Colonic mucosa (tissue), 1 donor: ENCODE results near the genes SRSF10 and RUNX3.

DNA sequence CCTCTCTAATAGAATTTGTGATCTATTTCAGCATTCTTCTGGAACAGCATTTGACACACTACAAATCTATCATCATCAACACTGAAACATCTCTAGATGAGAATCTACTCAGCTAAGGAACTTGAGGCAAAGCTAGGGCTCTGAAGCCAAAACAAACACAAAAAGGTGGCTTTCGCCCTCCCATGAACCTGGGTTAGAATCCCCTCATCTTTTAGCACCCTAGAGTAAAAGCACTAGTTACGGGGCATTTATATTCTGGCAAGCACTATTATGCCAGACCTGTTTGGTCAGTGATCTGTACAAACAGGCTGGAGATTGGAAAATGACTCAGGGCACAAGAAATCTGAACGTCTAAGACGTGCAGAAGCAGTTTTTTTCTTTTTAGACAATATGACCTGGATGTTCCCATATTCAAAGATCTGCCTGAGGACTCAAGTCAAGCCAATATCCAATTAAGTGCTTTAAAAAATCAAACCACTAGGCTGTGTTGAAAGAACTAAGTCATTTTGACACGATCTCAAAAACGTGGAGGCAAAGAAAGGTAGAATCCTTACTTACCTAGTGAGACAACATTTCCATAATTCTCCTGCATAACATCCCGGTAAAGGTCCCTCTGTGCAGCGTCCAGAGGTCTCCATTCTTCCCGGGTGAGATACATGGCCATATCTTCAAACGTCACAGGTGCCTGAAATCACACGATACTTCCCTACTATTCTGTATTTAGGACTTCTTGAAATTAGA is 3.0 kb downstream of the ZNF436 start:
- PRO-cap = no peak

DNA sequence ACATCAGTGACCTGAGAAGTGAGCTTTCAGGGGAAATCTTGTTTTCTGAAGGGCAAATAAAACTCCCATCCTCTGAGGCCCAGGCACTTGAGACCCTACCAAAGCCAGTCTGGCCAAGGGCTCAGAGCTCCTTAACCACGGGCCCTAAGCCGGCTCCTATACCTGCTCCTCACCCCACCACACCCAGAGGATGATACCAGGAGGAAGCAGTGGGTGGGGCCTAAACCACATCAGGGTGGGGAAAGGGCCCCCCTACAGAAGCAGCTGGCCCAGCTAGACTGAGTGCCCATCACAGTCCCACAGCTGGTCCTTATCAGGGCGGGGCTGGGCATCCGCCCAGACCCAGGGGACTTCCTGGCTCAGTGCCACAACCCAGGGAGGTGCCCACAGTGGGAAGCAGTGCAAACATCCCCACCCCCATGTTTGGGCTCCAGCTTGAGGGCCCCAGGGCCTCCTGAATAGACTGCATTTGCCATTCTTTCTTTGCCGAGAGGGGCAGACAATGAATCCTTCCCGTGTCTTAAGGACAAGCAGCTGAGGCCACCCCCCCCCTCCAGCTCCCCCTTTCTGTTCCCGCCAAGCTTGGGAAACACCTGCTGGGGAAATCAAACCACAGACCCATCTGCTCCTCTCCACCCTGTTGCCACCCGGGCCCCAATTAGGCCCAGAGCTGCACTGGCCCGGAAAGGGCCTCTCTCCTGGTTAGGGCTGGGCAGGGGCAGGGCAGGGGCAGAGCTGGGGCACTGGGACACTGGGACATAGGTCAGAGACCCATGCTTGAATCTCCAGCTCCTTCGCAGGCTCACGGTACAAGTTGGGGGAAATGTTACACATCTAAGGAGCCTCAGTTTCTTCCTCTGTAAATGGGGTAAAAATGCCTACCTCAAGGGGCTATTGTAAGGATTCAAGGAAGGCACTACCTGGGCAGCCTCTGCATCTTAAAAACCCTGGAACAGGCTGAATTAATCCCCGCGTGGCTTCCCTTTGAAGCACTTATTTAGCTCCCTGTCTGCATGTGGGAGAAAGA is 6.1 kb downstream of the E2F2 start:
- PRO-cap = bidirectional peak, plus-strand start at position 761 of the sequence, minus-strand start at position 649 of the sequence

DNA sequence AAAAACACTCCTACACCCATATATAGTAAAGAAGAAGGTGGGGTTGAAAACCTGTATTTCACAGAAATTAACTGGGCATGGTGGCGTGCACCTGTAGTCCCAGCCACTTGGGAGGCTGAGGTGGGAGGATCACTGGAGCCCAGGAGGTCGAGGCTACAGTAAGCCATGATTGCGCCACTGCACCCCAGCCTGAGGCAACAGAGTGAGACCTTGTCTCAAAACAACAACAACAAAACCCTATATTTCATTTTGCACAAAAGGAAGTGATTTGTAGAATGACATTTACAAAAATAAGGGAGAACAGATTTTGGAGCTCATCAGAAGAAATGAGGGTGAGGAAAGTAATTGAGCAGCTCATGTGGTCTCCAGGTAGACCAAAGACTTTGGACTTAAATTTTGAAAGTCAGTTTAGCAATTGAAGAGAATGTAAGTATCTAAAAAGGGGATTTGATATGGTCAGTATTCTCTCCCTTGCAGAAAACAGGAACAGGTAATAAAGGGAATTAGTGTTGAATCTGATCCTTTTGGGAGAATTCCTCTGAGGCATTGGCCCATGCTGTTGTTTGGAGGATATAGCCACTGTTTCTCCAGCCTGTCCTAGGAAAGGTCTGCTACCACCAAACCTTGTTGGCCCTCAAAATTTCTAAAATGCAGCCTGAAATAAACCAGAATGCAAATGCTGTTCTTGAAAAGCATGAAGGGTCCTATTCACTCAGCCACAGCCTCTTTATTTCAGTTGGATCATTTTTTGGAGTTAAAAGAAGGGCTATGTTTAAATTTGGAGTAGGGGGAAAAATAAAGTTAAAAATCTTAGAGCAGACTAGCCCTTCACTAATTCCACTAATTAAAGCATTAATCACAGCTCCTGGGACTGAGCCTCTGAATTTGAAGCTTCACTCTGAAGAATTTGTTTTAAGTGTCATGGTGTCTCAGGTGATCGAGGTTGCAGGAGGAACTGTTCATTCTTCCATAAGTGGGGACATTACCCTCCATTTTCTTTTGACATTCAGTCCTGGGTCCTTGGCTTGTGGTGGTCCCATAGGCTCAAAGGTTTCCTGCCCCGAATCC is 1.9 kb upstream of the LYPLA2 start:
- PRO-cap = no peak

GRCh38 chr1:23799418-23800360 is 865 bp downstream of the GALE start:
- PRO-cap = bidirectional peak, plus-strand start at chr1:23799782, minus-strand start at chr1:23799521; bidirectional peak, plus-strand start at chr1:23800323, minus-strand start at chr1:23800226

DNA sequence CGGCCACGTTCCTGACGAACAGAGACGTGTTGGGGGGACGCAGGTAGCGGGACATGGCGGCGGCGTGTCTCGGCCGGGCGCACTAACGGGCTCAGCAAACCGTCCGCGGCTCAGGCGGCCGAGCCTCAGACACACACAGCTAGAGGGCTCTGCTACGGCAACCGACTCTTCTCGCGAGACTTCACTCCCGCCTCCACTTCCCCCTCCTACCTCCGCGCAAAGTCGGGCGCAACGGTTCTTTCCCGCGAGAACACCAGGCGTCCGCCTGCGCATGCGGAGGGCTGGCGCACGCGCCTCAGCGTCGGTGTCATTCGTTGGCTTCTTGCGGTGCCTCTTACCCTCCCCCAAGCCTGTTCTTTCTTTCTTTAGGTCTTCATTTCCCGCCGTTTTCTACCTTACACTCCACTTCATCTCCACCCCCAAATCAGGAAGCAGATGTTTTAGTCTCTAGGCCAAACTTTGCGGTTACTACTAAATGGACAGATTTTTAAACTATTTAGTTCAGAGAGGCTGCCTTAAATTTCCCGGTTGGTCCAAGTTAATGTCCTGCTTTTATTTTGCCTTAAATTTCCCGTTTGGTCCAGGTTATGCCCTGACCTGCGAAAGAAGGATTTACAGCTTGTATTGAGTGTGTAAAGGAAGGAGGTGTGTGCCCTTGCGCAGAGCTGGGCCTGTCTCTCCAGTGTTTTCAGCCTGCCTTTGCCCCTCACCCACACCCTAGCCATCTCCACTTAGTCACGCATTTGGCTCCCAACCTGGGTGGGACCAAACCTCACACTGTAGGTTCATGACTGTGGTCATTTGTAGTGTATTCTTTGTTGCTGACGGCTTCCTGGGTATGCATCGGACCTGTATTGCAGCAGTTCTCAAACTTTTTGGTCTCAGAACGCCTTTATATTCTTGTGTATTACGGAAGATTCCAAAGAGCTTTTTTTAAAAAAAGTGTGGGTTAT is at the start of gene SRSF10:
SRSF10 (minus strand) TSS at position 127 of the 953 bp plus-strand sequence.
- PRO-cap = bidirectional peak, plus-strand start at position 314 of the sequence, minus-strand start at position 127 of the sequence

DNA sequence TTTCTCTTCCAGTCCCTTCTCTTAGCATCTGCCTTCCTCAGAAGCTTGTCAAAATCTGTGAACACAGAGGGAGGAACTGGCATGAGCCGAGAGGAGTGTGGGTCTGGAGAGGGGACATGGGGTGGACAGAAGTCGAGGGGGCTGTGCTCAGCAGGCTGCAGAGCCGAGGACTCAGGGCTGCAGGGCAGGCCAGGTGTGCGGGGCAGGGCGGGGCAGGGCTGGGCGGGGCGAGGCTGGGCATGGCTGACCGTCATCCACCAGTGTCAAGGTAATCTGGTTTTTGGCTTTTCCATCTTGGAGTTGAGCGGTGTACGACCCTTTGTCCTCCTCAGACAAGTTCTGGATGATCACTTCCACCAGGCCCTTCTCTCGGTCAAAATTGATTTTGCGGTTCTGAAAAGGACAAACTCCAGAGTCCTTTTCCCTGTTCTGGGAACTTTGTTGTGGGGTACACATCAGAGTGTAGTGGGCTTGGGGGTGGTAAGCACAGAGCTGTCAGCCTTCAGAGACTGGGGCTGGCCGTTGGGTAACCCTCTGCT is 43.9 kb downstream of the MYOM3 start:
- PRO-cap = no peak

- PRO-cap = no peak
These were observed 6.8 kb downstream of the MYOM3 start for GRCh38 chr1:24105000-24105688.

DNA sequence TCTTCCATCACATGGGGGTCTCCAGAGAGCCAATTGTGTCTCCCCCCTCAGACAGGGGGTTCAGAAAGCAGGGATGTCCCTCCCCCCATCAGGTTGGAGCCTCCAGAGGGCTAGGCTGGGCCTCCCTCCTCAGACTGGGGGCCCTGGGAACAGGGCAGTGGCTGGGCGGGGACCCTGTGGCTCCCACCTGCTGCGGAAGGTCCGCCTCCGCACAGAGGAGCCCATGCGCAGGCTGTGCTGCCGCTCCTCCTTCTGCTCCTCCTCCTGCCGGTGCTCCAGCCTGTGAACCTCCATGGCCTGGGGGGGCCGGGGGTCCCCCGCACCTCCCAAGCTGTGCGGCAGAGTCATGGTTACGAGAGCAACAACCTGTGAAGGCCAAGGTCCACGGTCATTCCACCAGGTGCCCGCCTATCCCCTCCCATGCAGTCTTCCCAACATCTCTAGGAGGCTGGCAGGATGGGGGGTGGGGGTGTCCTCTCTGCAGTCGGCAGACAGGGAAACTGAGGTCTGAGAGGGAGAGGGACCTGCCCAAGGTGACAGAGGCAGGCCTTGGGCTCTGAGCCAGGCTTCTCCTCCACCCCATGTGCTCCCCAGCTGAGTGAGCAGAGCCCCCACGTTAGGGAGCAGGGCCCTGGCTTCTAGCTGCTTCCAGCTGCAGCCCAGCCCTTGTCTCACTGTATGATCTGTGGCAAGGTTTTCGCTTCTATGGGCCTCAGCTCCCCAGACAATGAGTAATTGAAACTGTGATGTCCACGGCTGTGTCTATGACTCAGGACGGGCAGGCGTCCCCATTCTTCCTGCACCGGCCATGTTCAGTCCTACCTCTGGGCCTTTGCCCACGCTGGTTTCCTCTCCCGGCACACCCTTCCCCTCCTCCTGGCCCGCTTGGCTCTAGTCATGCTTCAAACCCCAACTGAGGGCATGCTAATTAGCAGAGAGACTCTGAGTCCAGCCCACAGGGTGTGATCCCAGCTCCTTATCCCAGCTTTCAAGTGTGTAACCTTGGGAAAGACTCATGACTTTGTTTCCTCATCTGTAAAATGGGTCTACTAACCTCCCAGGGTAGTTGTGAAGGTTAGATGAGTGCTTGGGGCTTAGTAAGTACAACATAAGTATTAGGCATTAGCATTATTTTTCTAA is 3.3 kb downstream of the MYOM3 start:
- PRO-cap = bidirectional peak, plus-strand start at position 214 of the sequence, minus-strand start at position 189 of the sequence; bidirectional peak, plus-strand start at position 253 of the sequence, minus-strand start at position 254 of the sequence; unidirectional peak, minus-strand start at position 676 of the sequence; unidirectional peak, minus-strand start at position 766 of the sequence; unidirectional peak, minus-strand start at position 878 of the sequence

- PRO-cap = no peak
These were observed 64.4 kb upstream of the GRHL3 start for GRCh38 chr1:24254667-24255165.

DNA sequence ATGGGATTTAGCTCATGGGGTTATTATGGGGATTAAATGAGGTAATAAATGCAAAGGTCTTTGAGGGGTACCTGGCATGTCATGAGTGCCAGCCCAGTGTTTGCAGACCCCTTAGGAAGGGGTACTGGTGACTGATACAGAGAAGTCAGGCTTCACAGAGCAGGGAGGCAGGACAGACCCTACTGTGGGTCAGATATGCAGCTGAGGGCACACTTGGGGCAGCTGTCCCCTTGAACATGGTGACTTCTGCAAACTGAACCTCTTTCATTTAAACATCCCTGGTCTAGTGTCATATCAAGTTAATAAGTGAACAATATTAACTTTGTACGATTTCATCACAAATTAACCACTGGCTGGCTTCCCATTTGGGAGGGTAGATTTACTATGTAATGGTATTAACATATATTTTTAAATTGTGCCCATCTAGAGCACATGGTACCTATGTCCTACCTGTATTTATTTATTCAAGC is 25.9 kb downstream of the STPG1 start:
- PRO-cap = no peak

- PRO-cap = no peak
These were observed 12.4 kb downstream of the SRRM1 start for GRCh38 chr1:24655282-24656098.

DNA sequence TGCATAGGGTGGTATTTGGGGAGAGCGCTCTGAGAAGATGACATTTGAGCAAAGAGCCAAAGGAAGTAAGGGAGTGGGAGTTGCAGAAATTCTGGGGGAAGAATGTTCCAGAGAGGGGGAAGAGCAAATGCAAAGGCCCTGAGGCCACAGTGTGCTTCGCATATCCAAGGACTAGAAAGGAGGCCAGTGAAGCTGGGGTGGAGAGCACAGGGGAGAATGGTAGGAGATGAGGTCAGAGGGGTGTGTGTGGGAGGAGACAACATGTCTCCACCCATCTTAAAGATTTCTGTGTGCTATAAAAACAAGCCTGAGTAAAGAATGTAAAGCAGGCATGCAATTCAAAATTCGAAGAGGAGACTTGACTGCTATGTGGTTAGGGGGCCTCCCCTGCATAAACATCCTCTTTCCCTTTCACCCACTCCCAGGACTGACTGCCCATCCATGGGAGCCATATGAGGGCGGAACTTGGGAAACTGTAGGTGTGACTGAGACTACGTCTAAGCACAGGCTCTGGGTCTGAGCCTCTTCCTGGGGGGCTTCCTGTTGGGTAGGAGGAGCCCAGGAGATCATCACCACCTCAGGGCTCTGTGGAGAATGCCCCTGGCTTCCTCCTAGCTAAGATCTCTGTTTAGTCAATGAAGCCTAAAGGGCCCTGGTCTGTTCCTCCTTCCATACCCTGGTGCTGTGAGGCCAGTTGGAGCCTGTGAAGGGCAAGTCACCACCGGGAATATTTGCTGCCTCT is 2.9 kb upstream of the CLIC4 start:
- PRO-cap = bidirectional peak, plus-strand start at position 341 of the sequence, minus-strand start at position 218 of the sequence

- PRO-cap = unidirectional peak, minus-strand start at chr1:24746274
These were observed 953 bp downstream of the CLIC4 start for GRCh38 chr1:24746146-24746653.

DNA sequence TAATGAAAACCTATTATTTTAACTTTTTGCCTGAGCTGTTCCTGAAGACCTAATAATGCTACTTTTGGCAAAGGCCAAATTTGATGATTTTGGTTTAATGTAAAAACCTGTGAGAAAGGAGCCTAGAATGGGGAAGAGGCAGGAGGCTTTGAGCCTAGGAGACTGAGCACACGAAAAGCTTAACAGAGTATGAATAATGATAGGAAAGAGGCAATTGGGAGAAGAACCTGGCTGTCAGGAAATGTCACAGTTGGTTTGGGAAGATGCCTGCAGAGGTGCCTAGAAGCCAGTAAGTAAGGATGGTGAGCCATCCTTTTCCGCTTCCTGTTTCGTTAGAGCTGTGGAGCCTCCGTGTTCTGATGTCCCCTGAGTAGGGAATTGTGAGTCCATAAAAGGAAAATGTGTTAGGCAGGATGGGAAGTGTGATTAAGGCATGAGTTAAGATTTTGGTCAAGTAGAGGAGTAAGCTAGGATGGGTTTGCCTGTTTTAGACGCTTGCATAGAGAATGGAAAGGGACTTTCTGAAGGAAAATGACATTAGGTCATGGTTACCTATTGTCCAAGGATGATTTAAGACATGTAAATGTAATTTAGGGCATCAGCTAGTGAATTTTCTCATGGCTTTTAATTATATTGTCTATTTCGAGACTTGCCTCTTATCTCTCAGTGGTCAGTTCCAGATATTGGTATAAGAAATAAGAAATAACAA is 9.0 kb downstream of the CLIC4 start:
- PRO-cap = no peak

DNA sequence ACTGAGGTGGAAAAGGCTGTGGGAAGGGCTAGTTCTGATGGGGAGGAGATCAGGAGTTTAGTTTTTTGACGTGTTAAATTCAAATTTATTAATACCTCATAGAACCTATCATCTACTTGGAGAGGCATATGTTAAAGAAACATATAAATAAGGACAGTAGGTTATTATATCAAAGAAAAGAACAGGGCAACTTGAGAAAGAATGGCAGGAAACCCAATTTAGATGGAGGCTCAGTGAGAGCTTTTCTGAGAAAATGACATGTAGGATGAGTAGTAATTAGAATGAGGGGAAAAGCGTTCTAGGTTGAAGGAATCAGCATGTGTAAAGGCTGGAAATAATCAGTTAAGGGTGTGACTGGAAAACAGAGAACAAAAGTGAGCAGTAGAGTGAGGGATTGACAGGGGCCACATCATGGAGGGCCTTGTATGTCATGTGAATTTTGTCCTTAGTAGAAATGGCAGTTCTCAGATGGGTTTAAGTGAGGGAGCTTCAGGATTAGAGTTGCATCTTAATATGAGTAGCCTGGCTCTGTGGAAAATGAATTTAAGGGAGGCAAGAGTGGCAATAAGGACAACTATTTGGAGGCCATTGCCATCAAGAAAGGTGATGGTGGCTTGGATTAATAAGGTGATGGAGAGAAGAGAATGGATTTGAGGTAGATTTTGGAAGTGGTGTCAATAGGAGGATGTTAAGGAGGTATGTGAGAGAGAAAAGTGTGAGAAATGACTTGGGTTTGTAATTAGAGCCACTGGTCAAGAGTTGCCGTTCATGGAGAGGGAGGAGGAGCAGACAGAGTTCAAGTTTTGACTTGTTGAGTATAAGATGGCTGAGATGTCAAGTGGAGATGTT is 16.1 kb downstream of the CLIC4 start:
- PRO-cap = no peak

GRCh38 chr1:24847764-24848836 is 82.0 kb downstream of the RUNX3 start:
- PRO-cap = unidirectional peak, plus-strand start at chr1:24848165; bidirectional peak, plus-strand start at chr1:24848222, minus-strand start at chr1:24848190

- PRO-cap = no peak
These were observed 30.6 kb downstream of the RUNX3 start for GRCh38 chr1:24899386-24899896.

GRCh38 chr1:24912150-24913338 is 17.5 kb downstream of the RUNX3 start:
- PRO-cap = no peak

GRCh38 chr1:24919779-24920046 is 10.4 kb downstream of the RUNX3 start:
- PRO-cap = no peak

DNA sequence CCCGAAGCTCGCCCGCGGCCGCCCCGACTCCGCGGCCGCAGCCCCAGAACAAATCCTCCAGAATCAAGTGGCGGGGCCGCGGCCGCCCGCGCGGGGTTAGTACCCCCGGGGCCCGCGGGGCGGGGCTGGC is at the start of gene RUNX3:
RUNX3 (minus strand) TSS at position 72 of the 130 bp plus-strand sequence.
- PRO-cap = bidirectional peak, plus-strand start outside the sequence, minus-strand start at position 57 of the sequence